Frontal cortex (tissue), 2 donors: Measurements from ENCODE around the gene NNT.

- RAMPAGE, long total RNA = no peak
These were observed 11.4 kb downstream of the FBXO4 start for GRCh38 chr5:41936271-41937128.

DNA sequence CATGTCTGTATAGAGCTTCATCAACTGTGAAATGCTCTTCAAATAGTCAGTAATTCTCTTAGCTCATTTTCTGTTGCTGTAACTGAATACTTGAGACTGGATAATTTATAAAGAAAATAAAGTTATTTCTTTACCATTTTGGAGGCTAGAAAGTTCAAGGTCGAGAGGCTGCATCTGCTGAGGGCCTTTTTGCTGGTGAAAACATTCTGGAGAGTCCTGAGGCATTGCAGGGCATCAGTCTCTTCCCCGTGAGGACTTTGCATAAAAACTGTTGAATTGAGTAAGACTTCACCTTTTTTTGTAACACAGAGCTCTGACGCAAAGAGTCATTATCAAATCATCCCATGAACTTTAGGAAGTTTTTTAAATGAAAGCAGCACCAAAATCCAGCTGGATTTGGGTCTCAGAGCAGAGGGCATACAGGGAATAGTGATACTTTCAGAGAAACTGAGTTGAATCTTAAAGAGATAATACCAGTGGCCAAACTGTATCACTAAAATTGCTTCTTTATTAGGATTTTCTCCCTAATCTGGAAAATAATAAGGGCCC is 248.1 kb upstream of the GHR start:
- RAMPAGE, long total RNA = no peak

DNA sequence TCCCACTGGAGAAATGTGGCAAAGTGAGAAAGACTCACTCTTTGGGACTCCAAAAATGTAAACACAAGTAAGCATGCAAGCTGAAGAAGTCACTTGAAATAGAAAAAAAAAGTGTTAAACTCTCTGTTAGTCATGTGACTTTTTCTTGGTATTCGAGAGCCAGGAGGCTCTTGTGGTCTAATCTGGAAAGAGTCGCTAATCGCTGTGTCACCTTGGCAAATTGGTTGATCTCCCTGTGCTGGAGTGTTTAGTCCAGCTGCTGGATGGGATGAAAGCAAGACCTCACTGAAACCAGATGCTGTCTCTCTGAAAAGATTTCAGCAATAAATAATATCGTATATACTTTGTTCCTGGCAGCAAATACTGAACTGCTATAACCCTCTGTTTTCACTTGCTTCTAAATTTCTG is 95.5 kb downstream of the GHR start:
- RAMPAGE, long total RNA = no peak

DNA sequence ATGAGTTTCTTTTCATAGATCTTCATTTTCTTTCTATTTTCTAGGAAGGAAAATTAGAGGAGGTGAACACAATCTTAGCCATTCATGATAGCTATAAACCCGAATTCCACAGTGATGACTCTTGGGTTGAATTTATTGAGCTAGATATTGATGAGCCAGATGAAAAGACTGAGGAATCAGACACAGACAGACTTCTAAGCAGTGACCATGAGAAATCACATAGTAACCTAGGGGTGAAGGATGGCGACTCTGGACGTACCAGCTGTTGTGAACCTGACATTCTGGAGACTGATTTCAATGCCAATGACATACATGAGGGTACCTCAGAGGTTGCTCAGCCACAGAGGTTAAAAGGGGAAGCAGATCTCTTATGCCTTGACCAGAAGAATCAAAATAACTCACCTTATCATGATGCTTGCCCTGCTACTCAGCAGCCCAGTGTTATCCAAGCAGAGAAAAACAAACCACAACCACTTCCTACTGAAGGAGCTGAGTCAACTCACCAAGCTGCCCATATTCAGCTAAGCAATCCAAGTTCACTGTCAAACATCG is 38.1 kb upstream of the CCDC152 start:
- RAMPAGE, long total RNA = no peak

- RAMPAGE, long total RNA = no peak
These were observed 22.0 kb upstream of the CCDC152 start for GRCh38 chr5:42734426-42735150.

DNA sequence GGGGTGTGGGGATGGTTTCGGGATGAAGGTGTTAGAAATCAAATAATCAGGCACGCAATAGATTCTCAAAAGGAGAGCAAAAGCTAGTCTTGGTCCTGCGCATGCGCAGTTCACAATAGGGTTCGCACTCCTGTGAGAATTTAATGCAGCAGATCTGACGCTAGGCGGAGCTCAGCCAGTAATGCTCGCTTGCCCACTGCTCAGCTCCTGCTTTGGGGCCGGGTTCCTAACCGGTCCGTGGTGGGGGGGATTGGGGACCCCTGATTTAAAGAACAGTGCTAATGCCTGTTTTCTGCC is 97.2 kb upstream of the SELENOP start:
- RAMPAGE, long total RNA = no peak

DNA sequence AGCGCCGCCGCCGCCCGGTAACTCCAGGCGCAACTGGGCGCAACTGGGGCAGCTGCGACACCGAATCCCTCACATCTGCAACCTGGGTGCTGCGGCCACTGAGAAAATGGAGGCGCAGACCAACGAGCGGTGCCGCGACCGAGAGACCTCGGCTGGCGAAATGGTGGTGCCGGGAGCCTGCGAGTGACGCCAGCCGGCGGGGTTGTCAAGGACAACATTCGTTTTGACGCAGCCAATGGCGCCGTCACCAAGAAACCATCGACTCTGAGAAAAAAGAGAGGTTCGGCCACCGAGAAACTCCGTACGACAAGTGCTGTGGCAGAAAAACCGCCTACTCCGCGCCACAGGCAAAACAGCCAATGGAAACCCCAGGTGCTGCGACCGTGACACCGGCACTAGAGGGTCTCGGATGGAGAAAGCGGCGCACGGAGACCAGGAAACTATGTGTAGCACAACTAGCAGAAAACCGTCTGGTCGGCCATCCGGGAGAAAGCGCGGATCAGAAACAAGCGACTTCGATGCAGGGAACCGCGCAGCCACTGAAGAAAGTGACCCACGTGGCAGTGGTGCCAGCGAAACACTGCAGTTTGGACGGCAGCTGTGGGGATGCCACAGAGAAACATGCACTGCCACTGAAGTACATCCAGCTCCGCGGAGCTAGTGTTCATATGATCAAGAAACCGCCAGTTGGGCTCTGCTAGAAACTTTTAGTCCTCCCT is 88.8 kb downstream of the ANXA2R start:
- RAMPAGE, long total RNA = no peak

DNA sequence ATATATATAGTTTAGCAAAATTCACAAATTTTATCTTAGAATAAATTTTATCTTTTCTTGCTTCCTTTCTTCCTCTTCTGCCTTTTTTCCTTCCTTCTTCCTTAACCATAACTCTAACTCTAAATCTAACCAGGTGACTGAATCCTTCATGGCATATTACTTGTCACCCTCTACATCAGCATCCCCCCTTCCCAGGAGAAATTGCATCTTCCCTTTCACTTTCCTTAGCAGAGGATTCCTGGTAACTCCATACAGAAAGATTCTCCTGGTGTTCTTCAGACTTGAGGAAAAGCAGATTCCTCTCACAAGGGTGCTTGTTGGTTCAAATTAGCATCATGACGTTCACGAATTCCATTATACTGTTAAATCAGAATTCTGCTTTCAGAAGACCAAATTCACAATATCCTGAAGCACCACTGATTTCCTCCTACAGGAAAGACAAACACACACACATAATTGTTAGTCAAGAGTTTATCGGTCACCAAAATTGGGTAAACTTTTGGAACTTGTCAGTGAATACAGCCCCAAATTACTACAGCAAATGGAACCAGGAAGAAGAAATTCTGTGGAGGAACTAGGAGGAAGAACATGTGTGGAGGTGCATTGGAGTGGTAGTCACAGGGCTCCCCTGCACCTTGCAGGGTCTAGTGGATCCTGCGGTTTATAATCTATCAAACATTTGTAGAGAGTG is 25.2 kb downstream of the ANXA2R start:
- RAMPAGE, long total RNA = no peak

DNA sequence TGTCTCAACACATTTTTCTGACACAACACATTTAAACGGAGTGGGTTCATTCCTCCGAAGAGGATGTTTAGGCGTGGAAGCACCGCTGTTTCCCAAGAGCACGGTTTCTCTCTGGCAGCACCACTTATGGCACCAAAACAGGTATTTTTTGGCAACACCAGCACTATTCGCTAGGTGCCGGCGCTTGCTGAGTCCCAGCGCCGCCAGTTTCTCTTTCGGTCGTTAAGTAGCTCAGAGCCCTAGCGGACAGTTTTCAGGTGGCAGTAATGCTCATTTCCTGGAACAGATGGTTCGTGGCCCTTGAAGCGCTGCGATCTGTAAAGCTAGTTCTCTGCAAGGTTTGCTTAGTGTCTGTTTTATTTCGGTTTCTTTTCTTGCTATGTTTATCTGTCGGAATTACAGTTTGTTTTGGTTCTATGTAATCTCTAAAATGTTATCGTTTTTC is 20.1 kb downstream of the ANXA2R start:
- RAMPAGE, long total RNA = no peak

GRCh38 chr5:43039302-43040256 is 540 bp downstream of the ANXA2R start:
- RAMPAGE, long total RNA = no peak

DNA sequence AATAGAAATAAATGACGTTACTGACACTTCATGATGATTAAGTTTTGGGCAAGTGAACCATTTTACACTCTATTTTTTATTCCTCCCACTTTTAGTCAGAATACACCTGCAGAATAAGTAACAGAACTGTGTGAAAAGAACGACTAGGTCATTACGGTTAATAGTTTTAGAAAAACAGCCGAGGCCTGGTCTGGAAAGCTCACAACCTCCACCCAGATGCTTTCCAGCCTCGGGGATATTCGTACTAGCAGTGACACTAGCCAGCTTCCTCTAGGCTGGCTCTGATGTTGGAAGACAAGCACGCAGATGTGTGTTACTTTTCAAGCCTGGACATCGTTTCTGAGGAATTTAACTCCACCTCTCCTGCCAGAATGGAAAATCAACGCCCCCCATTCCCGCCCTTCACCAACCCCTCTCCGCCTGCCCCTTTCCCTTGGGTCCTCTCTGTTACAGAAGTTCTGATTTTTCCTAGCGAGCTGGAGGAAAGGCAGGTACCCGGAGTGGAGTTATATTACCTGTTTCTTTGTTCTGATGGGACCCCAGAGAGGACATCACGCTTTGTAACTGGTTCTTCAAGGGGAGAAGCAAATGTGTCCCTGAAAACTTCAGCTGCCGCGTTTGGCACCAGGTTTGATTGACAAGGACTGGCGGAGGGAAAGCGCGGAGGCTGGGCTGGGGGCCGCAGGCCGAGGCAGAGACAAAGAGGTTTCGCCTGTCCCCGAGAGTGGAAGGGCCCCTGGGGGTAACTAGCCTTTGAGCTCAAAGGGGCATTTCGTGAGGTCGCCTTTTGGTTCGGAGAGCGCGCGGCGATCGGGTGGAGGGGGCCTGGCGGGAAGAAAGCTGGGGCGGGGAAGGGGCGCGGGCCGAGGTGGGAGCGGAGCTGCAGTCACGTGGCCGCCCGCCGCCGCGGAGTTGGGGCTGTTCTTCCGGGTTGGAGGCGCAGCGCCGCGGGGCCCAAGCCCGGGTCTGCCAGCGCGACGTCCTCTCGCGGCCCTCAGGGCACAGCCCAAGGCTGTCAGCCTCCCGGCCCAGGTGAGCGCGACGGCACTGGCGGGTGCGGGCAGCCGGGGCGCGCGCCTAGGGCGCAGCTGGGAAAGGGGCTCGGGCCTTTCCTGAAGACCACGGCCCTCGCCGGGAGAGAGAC is at the start of gene NNT:
Gene NNT (plus strand): TSS at position 918 of the 1,144 bp plus-strand sequence.
- RAMPAGE, long total RNA = no peak

- RAMPAGE, long total RNA = no peak
These were observed 12.8 kb downstream of the NNT start for GRCh38 chr5:43615687-43616300.

DNA sequence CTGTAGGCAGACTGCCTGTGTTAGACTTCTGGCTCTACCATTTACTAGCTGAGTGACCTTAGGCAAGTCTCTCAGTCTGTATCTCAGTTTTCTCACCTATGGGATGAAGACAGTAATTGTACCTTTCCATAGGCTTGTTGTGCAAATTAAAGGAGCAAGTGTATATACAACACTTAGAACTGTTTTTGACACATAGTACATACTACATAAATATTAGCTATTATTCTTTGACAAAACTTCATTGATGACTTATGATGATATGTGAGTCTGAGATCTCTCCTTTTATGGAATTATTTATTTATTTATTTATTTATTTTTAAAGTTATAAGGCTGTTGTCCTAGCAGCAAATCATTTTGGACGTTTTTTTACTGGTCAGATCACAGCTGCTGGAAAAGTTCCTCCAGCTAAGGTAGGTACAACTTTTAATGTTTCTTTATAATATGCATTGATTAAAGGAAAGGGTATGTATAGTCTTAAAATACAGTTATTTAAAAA is 15.8 kb downstream of the NNT start:
- RAMPAGE, long total RNA = no peak

- RAMPAGE, long total RNA = no peak
These were observed 2.5 kb upstream of the MRPS30 start for GRCh38 chr5:44806215-44806766.

- RAMPAGE, long total RNA = no peak
These were observed 1.7 kb upstream of the MRPS30 start for GRCh38 chr5:44806880-44807595.

GRCh38 chr5:45695064-45695434 is 1.1 kb downstream of the HCN1 start:
- RAMPAGE, long total RNA = no peak

DNA sequence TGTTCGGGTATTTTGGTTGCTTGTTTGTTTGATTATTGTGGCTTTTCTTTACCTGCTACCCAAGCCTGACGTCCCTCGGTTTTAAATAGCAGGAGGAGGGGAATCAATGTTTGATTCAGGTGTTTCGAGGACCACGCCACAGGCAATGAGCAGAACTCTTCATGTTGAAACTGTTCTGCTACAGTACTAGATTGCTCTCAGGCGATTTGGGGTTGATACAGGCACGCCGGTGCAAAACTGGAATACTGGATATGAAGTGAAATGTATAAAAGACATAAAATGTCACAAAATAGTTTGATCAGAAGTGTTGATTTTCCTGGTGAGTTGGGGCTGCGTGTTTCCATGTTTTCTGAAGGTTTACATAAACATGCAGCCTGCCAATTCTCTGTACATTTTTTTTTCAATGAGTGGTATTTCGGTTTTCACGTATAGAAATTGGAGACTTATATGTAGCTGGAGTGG is 1.8 kb downstream of the PARP8 start:
- RAMPAGE, long total RNA = no peak

DNA sequence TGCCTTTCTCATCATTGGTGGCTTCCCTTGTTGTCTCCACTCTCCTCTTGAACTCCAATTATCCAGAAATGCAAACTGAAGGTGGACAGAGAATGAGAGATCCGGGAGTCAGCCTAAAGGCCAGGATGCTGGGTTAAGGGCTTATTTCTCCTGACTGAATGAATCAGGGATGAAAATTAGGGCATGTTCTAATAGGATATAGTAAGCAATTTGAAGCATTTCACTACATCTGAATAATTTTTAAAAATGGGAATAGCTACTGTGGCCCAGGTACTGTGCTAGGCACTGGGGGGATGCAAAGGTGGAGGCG is 189.3 kb downstream of the PARP8 start:
- RAMPAGE, long total RNA = no peak

DNA sequence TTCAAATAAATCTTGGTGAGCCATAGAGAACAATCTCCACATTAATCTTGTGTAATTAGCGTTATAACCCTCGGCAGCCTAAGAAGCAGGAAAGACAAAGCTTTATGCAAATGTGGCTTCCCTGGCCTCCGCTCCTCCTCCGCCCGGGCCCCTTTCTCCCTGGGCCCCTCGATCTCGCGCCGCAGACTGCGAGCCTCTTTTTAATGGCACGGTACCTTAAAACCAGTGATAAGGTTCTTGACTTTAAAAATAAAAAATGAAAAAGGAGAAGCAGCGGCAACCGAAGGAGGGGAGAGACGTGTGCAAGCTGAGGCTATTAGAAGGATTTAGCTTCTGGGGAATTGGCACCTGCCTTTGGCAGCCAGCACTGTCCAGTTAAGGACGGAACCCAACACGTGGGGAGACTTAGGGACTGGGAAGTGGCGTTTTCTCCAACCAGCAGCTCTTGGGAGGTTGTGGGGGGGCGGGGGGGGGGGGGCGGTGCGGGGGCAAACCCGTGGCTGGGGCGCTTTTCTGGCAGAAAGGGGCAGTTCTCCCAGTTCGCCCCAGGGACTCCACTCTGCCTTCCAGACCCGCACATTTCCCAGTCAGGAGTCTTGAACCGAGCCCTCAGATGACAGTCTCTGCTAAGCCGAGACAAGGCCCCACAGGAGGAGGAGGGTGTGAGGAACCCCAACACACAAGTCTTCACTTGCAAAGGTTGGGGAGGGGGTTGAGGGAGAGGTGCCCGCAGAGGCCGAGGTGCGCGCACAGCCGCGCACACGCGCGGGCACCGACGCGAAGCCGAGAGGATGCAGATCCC is 297.2 kb downstream of the PARP8 start:
- RAMPAGE, long total RNA = no peak

- RAMPAGE, long total RNA = no peak
These were observed 4.0 kb downstream of the ISL1 start for GRCh38 chr5:51387015-51387850.